ENCODE data around the gene ZFP69.

GRCh38 chr1:40067561-40068135 is 27.1 kb downstream of the CAP1 start:
- RRBS, result no CpG with 5 or more reads among the region's 11 CpGs

DNA sequence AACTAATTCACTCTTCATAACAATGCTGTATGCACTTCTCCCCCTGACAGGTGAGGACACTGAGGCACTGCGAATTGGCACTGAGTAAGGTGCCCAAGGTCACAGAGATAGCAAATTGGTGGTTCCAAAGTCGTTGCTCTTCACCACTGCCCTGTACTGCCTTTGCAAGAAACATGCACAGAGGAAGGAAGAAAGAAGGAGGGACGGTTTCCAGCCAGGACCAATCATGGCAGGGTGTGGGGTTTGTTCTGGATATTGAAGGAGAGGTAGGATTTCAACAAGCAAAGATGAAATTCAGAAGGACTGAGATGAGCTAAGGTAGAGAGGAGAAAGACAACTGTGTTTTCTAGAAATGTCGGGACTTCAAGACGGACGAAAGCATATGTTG is 471 bp upstream of the PPT1 start:
- RRBS, result no CpG with 5 or more reads among the region's 6 CpGs

GRCh38 chr1:40114362-40114867 is 17.4 kb upstream of the PPT1 start:
- RRBS, result no CpG with 5 or more reads among the region's 5 CpGs

DNA sequence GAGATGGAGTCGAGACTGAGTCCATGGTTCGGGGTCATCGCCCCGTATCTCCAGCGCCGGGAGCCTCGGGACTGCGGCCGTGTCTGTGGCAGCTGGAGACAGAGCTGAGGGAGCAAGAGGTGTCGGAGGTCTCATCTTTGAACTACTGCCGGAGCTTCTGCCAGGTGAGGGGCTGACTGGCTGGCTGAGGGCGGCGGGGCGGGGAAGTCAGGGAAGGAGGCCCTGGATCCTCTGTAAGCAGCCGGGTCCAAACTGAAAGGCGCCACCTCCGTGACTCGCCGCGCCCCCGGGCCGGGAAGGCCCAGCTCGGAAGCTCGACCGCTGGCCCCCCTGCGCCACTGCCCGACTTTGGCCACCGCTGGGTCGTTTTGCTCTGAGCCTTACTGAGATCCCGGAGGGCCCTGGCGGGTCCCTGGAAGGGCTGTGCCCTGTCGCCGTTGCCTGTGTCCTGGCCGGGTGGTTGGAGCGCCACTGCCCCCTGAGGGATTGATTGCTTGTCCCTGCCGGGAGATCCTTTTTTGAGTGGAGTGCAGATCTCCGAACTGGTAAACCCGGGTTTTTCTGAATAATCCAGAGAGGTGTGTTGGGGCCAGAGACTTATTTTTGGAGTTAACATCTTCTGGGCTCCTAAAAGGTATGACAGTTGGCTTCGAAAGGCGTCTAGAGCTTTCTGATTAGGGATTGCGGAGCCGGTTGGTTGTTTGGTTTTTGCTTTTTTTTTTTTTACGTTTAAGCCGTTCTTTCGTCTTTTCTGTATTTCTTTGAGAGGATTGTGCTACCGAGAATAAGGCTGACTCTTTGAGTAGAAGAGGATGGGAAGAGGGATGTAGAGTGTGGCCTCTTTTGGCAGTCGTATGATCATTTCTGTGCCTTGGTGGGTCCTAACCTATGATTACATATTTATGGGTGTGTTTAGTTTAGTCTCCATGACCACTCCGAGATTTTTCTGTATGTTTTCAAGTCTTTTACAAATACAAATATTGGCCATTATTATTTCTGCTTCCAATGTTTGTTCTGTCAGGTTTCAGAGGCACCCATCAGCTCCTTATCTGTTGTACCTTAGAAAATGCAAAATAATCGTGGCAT is 629 bp downstream of the RLF start:
- RRBS, result 1% methylated on average over 31 of the region's 49 CpGs

DNA sequence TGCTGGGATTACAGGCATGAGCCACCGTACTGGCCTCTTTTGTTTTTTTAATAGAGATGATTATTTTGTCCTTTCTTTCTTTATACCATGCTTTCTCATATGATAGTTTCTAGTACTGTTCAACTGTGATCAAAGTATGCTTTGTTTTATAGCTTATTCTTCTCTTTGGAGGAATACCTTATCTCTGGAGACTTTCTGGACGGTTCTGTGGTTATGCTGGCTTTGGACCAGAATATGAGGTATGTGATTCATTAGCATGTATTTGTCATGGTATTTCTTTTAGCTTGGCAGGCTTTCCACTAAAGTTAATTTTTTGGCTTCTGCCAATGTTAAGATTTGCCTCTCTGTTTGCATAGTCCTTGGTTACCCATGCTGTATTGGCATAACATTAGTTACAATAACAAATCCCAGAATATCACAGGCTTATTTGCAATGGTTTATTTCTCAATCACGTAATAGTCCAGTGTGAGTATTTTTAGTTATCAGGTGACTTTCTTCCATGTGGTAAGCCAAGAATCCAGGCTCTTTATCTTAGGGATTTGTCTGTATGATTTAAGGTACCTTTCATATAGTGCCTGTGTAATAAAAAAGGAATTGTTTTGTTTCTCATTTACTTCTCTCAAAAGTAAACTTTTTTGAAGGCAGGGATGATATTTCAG is 9.7 kb downstream of the ZMPSTE24 start:
- RRBS, result no CpG with 5 or more reads among the region's 3 CpGs

DNA sequence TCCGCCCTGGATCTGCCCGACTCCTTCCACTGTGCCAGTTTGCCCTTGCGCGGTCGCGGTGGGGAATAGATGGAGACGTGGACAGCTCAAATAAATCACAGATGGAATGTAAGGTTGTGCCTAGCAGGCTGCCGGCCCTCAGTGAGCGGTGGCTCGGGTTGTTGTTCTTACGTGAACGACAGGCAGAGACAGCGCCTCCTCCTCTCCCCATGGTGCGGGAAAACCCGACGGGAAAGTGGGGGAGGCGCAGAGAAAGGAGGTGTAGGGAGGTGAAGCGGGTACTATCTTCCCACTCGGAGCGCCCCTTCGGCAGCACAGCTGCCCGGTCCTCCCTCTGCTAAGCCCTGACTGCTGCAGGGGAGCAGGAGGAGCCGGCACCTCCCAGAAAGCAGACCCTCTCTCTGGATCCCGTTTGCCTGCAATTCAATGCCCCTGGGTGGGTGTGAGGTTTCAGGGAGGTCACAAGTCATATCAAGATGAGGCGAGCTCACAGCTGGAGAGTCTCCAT is 1.1 kb downstream of the COL9A2 start:
- RRBS, result 0% methylated on average over 1 of the region's 25 CpGs

DNA sequence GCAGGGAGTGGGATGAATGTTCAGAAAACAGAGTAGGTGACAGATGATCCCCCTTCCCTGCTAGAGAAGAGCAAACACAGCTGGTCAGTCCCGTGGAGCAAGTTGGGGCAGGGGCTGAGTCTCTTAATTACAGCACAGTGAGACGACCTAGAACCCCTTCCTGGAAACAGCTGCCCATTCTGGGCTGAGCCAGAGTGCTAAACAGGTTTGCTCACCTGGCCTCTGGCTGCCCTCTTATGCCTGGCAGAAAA is 22.3 kb upstream of the COL9A2 start:
- RRBS, result no CpG with 5 or more reads among the region's 2 CpGs

GRCh38 chr1:40384149-40384855 is 10.8 kb downstream of the SMAP2 start:
- RRBS, result no CpG with 5 or more reads among the region's 3 CpGs

DNA sequence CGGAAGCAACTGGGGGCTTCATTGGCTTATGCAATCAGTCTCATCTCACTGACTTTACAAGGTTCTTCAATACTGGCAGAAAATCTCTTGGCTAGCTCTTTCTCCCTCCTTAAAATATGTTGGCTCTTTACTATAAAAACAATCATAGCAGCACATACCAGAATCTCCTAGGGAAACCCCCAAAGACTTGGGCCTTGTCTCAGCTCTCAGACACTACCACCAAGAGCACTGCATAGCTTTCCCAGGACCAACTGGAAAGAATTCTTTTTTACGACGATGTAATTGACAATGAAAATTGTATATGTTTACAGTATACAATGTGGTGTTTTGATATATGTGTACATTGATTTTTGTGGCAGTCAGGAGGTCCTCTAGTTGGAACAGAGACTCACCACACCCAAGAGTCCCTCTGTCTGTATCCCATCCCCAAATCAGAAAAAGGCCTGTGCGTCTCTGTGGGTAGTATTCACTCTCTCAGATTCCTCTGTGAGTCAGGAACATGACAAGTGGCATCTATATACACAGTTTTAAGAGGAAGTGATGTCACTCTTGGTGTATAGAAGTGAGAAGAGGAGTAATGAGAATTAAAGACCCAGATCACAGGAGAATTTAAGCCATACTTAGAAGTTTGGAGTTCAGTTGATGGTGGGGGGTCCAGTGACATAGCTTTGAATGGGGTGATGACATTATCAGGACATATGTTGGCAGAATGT is 21.1 kb downstream of the SMAP2 start:
- RRBS, result no CpG with 5 or more reads among the region's 4 CpGs

DNA sequence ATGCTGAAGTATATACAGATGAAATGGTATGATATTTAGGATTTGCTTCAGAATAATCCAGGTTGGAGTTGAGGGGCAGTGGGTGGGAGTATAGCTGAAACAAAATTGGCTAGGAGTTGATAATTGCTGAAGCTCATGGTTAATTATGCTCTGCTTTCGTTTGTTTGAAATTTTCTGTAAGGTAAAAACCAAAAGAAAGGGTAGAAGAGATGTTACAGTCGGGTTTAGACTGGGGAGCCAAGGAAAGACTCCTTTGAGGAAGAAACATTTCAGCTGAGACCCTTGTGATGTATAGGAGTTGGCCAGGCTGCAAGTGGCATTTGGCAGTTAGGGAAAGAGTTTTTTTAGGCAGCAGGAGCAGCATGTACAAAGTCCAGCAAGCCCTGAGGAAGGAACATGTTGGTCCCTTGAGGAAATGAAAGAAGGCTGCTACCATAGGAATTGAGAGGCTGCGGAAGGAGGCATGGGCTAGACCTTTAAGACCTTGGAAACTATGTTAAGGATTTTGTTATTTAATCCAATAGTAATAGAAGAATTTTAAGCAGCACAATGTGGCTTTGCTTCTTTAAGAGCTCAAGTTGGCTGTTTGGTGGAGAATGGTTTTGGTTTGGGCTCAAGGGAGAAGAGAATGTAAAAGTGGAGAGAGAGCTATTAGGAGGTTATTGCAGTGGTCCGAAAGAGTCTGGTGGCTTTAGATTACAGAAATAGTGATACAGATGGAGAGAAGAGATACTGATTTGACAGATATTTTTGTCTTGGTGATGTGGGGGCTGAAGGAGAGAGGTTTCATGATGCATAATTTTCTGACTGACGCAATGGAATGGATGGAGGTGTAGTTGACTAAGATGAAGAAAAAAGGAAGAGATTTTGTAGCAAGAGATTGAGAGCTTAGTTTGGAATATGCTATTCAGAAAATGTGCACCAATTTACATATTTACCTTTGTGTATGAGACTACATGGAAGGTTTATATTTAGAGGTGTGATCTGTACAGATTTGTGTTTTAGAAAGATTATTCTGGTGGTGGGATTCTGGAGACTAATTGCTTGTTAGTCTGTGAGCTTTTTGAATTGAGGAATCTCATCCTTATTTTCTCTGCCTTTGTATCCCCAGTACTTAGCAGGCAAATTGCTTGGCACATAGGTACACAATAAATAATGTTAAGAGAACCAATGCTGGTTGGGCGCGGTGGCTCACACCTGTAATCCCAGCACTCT is 26.7 kb downstream of the SMAP2 start:
- RRBS, result no CpG with 5 or more reads among the region's 7 CpGs

DNA sequence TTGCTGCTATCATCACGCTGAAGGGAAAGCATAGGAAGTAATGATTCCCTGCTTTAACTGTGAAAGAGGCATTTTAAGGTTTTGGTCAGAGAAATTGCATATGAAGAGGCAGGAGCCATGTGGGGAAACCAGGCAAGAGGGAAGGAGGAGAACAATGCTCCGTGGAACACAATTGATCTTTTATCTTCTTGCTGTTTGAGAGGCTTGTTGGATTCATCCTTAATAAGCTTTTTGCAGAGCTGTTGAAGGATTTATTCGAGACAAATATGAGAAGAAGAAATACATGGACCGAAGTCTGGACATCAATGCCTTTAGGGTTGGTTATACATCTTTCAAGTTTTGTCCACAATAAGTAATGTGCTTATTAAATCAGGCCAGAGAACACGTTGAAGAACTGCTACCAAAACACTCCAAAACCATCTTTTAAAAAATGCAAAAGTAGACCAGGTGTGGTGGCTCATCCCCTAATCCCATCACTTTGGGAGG is 36.0 kb downstream of the SMAP2 start:
- RRBS, result no CpG with 5 or more reads among the region's 5 CpGs

- RRBS, result no CpG with 5 or more reads among the region's 3 CpGs
Measured at GRCh38 chr1:40413537-40414143, 36.6 kb upstream of the ZFP69B start.

- RRBS, result no CpG with 5 or more reads among the region's 10 CpGs
Measured at GRCh38 chr1:40421067-40421800, 29.0 kb upstream of the ZFP69B start.

- RRBS, result 2% methylated on average over 29 of the region's 56 CpGs
Measured at GRCh38 chr1:40476865-40477531, at the start of gene ZFP69. ZFP69 (plus strand) TSS chr1:40477290.

DNA sequence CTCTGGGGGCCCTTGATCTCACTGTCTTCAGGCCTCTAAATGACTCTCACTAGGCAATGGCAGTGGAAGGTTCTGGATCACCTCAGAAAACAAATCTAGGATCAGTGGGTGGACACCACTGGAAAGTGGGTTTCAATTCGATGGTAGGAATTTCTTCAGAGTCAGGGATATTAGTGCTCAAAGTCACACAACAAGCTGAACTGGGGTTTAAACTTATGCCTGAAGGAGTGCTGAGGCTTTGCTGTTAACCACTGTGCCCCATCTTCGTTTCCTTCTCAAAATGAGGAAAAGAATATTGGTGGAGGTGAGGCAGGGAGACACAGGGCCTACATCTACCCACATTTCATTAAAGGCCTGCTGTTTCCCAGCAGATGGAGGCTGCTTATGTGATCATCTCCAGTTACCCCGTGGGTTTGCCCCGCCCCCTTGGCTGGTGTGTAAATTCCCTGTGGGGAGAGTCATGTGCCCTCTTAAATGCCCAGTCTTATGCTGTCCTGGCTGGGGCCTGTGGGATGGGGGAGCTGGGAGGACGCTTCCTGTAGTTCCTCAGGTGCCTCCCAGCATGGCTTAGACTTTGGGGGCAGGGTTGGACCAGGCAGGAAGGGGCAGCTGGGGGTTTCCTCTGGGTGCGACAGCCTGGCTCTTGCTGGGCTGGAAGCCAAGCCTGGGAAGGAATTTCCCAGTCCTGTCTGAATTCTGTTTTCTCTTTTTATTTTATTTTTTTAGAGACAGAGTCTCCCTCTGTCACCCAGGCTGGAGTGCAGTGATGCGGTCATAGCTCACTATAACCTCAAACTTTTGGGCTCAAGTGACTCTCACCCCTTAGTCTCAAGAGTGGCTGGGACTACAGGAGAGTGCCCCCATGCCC is 15.5 kb upstream of the CITED4 start:
- RRBS, result no CpG with 5 or more reads among the region's 7 CpGs

DNA sequence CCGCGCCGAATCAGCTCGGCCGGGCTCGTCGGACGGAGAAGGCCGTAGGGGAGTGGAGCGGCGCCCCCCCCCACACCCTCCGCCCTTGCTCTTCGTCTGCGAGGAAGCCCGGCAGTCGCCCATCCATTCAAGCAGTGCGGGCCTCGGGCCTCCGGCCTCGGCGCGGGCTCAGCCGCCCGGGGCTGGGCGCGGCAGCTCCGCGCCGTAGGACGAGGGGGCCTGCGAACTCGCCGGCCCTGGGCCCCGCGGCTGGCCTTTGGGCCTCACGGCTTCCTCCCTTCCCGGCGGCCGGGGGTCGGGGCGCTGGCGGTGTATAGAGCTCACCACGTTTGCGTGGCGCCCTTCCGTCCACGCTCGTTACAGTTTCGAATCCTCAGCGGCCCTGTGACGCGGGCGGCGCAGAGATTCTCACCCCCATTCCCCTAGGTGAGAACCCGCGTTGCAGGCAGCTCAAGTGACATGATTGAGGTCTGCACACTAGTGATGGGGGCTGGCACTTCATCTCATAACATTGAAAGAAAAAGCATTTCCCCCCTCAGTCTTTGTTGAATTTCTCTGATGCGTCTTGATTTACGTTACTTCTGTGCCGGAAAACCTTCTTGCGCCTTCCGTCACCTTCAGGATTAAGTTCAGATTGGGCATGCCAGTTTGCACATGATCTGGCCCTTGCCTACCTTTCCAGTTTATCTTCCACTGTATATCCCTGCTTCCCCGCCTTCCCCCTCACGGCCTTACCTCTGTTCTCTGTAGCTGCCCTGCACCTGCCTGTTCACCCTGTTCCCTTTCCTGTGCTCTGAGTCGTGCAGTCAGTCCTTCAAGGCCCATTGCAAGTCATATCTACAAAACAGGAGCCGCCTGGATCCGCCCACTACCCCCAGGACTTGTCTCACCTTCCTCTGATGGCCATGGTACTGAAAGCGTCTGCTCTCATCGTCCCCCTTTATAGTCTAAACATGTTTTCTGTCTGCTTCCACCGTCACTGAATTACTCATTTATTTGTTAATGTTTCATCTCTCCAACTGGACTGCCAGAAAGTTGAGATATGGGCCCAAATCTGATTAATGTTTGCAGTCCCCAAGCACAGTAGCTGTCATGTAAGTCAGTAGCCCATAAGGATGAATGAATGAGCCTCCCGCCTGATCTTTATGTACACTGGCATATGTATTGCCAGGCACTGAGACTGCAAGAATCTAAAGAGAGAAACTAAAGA is 1.0 kb downstream of the CTPS1 start:
- RRBS, result 2% methylated on average over 31 of the region's 70 CpGs

DNA sequence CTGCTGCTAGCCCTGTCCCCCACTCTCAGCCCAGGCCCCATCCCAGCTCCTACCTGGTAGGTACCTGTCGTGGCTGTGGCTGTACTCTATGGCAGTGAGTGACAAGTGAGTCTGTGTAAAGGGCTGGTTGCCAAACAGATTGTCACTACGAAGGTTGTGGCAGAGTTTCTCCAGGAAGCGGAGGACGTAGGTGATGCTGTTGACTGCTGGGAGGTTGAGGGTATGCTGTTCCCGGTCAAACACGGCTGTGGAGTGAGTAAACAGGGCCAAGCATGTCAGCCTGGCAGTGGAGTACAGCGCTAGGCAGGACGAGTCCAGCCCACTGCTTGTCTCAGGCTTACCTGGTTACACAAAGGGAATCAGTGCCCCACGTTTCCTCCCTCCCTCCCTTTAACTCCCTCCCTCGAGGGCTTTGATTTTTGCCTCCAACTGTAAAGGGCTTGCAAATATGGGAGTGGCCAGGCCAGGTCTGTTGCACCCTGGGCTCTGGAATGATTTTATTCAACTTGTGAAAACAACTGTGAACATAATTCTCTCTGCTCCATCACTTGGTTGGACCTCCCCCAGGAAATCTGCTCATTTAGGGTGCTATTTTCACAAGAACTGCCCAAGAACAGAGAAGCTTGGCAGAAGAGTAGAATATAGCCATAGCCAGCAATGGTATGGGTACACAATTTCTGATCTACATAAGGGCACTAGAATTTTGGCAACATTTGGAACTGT is 25.0 kb upstream of the SLFNL1 start:
- RRBS, result no CpG with 5 or more reads among the region's 10 CpGs

DNA sequence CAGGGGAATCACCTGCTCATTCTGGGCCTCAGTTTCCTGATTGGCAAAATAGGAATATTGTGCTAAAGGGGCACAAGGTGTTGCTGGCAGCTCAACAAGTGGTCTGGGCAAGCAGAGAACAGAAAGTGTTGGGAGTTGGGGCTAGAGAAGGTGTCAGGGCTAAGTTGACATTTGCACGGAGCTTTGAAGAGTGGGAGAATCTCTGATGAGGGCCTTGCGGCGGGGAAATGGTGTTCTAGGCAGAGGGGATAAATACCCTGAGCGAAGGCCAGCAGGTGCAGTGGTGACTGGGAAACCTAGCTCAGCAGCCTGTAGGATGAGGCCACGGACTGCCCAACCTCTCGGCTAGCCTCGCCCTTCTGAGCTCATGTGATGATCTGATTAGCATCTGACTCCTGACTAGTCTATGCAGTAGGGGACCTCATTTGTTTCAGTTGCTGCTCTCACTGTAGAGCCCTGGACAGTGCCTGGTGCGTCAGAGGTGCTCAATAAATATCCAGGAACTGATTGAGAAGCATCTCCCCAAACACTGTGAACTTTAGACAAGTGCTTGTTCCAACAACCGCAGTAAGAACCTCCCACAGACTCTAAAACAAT is 118.0 kb upstream of the SCMH1 start:
- RRBS, result no CpG with 5 or more reads among the region's 9 CpGs

GRCh38 chr1:41435504-41436139 is 48.9 kb downstream of the EDN2 start:
- RRBS, result 72% methylated on average over 3 of the region's 14 CpGs

All from AG10803 (cell line).